Measurements from ENCODE around the genes ABI2 and PARD3B.

DNA sequence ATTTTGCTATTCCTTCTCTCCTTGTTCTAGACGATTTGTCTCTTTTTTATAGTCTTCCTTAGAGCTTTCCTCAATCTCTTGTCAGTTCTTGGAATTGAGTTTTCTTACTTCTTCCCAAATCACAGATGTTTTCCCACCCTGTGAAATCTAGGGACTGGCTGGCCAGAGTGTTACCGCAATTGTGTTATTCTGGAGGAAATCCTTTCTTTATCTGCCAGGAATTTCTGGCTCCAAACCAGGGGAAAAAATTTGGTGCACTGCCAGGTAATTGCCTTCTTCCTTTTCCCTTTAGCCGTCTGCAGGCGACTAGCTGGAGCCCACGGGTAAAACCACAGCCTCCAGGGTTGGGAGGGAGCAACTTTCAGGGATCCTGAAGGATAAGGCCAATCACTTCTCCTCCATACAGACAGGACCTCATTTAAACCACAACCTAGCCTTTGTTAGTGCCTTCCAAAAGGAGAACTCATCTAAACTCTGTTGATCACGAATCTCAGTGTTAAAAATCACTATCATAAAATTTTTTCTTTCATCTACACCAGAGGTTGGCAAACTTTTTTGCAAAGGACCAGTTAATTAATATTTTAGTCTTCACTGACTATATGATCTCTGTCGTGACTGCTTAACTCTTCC lies 51.9 kb downstream of the NOP58 start:
- PRO-cap, result no peak
- RAMPAGE, long total RNA, 4 experiments, result no peak in any of the 4 experiments

- PRO-cap, result no peak
- RAMPAGE, long total RNA, 4 experiments, result no peak in any of the 4 experiments
These were observed 78.7 kb upstream of the FAM117B start for GRCh38 chr2:202555925-202556687.

DNA sequence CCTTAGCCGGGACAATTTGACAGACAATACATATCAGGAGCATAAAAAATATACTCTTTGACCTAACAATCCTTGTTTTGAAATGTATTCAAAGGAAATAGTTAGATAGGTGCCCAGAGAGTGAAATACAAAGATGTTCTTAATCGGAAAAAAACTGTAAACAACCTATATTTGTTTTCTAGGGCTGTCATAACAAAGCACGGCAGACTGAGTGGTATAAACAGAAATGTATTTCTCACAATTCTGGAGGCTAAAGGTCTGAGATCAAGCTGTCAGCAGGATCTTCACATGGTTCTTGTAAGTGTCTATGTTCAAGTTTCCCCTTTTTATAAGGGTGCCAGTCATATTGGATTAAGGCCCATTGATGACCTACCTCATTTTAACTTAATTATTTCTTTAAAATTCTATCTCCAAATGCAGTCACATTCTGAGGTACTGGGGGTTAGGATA lies 34.6 kb upstream of the FAM117B start:
- PRO-cap, result no peak
- RAMPAGE, long total RNA, 4 experiments, result no peak in any of the 4 experiments

DNA sequence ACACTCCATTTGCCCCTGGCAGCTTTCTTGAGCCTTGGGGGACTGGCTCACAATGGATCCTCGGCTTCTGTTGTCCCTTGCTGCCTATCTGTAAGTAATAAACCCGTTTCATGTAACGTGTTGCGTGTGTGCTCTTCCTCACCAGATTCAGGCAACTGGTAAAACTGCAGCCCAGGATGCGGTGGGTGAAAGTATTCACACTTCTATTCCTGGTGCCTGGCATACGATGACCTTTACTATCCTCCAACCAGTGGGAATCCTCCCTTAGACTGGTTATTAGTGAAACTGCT lies 13.6 kb upstream of the ICA1L start:
- PRO-cap, result no peak
- RAMPAGE, long total RNA, 4 experiments, result no peak in any of the 4 experiments

DNA sequence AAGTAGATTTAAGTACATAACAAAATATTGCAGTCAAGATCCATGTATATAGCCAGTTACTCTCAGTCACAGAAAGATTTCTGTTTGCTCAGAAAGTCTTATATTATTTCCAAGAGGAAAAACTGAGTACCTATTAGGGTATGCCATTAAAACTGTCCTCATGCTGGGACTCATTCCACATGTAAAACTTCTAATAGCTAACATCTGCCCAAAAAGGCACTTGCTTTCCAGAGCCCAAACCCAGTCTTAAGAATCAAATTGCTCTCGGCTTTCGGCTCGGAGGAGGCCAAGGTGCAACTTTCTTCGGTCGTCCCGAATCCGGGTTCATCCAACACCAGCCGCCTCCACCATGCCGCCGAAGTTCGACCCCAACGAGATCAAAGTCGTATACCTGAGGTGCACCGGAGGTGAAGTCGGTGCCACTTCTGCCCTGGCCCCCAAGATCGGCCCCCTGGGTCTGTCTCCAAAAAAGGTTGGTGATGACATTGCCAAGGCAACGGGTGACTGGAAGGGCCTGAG lies 48.3 kb upstream of the CYP20A1 start:
- PRO-cap, result no peak
- RAMPAGE, long total RNA, 4 experiments, result no peak in any of the 4 experiments

DNA sequence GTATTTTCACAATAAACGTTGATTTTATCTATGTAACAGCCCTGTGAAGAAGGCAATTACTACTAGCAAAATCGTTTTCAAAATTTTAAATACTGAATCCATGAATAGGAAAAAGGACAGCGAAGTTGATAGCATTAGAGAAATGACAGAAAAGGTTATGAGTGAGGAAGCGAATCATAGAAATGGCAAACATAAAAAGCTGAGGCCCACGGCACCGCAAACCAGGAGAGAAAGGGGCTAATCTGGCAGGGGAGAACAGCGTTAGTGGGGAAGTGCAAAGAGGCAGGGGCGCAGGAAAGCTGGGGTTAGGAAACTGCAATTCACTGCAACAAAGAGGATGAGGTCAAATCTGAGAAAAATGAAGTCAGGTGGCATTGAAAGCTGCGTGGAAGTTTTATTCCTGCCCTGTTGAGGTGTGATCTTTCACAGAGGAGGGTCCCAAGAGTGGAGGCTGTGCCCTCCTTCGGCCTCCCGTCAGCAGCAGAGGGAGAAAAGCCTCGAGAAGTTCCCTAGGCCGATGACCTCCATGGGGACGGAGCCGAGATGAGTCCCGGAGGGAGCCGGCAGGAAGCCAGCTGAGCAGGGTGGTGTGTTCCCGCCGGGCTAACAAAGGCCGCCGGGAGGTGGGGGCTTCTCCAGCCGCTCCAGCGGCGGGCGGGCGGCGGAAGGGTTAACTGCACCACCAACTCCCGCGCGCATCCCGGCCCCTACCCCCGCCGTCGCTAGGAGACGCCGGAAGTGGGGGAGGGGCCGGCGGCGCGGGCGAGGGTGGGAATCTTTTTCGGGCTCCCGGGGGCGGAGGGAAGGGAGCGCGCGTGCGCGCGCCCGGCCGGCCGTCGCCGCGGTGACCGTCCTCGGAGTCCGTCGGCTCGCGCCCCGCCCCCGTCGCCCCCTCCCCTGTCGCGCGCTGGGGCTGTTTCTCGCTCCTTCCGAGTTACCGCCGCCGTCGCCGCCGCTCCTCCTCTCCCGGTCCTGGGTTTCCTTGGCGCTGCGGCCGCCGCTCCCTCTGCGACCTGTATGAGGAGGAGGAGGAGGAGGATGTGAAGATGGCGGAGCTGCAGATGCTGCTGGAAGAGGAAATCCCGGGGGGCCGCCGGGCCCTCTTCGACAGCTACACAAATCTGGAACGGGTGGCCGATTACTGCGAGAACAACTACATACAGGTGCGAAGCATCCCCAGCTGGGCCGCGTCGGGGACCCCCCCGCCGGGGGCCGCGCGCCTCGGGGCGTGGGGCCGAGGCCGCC lies at the start of gene ABI2:
ABI2 (plus strand) TSS at position 926 of the 1,245 bp plus-strand sequence.
- PRO-cap, result bidirectional peak, plus-strand start at position 792 of the sequence, minus-strand start at position 724 of the sequence
- RAMPAGE, long total RNA, 4 experiments, result start-site peak on the plus strand in 3 of 4 experiments, centred at positions 877 to 880 of the sequence, 183 to 300 reads per replicate

DNA sequence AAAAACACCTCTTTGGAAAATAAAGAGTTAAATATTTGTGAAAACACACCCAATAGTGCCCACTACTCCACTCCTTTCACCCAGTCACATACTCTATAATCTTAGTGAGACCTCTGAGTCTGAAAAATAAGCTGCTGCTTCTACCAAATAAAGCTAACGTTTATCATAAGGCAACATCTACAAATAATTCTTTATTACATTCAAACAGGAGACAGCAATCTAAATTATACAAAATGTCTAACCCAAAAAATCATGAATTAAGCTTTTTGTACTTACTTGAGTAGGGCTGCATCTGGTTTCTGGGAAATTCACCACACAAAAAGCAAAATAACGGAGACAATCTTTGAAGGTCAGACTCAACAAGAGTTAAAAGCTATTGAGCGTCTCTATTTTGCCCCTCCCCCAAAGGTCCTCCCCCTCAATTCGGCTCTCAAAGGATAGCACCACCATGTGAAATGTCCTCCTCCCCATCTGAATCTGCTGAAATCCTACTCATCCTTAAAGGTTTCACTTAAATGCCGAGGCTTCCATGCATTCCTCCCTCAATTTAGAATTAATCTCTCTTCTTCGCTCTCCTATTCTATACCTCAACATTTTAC lies 1.9 kb downstream of the RAPH1 start:
- PRO-cap, result no peak
- RAMPAGE, long total RNA, 4 experiments, result no peak in any of the 4 experiments

GRCh38 chr2:203719905-203720677 lies 13.7 kb downstream of the CD28 start:
- PRO-cap, result no peak
- RAMPAGE, long total RNA, 4 experiments, result no peak in any of the 4 experiments

- PRO-cap, result no peak
- RAMPAGE, long total RNA, 4 experiments, result no peak in any of the 4 experiments
These were observed 55.9 kb upstream of the CTLA4 start for GRCh38 chr2:203811296-203812384.

DNA sequence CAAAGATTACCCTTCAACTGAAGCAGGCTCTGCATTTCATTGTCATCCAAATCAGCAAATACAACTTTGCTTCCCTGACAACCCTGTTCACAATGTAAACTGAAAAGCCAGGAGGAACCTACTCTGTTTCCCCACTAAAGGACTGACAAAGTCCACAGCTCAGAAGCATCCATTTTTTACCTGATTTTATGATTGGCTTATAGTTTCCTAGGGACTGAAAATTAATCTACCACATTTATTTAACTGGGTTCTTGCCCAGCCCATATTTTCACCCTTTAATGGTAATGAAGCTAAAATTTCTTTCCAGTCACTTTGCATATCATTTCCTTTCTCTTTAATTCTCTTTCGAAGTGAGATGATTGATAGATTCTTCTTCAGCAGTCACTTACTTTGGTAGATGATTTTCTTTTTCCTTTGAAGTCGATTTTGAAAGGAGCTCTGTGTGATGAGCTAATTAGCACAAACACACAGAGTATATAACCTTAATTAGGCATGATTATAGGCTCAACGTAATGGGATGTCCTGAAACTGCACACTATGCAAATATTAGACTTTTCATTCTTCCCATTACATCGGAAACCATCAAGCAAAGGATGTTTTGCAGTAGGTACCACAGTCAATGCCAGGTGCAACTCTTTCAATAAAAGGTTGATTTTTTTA lies 6.5 kb upstream of the CTLA4 start:
- PRO-cap, result no peak
- RAMPAGE, long total RNA, 4 experiments, result no peak in any of the 4 experiments

DNA sequence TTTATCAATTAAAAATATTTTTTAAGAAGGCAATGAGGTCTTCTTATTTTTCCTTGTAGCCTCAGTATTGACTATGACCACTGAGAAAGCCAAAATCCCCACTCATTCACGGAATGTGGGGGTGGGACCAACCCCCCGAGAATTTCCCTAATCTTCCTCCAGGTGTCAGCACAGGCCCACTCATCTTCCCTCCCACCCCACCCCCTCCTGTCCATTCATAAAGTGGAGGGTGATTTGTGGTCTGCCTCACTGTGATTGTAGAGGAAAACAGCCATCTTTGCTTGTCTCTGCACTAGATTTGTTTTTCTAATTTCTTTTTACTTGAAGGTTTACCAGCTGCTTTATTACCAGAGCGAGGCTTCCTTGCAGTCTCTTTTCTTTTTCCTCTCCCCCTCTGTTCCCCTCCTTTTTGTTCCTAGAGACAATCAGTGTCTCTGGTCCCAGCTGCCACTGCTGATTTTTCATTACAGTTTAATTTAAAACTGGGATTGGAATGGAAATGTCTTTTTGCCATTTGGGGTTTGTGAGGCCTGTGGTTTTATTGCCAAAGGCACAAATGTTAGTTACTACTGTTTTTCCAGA lies 171.8 kb downstream of the ICOS start:
- PRO-cap, result no peak
- RAMPAGE, long total RNA, 4 experiments, result no peak in any of the 4 experiments

GRCh38 chr2:204257253-204257603 lies 288.0 kb upstream of the PARD3B start:
- PRO-cap, result no peak
- RAMPAGE, long total RNA, 4 experiments, result no peak in any of the 4 experiments

GRCh38 chr2:204453702-204454338 lies 91.5 kb upstream of the PARD3B start:
- PRO-cap, result unidirectional peak, plus-strand start at chr2:204454099
- RAMPAGE, long total RNA, 4 experiments, result no peak in any of the 4 experiments

DNA sequence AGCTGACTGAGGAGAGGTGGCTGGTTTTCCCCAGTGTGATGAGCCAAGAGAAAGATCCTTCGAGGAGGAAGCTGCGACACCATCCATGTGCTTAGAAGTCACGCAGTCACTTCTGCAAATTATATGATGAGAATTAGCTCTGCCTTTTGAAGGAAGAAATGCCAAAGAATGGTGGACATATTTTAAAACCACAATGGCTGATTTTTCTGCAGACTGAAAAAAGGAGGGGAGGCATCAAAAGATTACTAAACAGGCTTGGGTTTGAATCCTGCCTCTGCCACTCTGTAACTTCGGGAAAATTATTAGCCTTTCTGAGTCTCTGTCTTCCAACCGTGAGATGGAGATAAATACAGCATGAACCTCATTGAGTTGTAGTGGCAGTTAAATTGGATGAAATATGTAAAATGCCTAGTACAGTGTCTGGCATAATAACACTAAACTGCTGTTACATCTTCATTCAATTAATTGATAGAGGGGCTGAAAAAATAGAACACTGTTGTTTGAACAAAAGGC lies 36.7 kb upstream of the PARD3B start:
- PRO-cap, result no peak
- RAMPAGE, long total RNA, 4 experiments, result no peak in any of the 4 experiments

GRCh38 chr2:204545158-204545563 lies at the start of gene PARD3B:
Gene PARD3B (plus strand): TSS chr2:204545475.
- PRO-cap, result no peak
- RAMPAGE, long total RNA, 4 experiments, result no peak in any of the 4 experiments

DNA sequence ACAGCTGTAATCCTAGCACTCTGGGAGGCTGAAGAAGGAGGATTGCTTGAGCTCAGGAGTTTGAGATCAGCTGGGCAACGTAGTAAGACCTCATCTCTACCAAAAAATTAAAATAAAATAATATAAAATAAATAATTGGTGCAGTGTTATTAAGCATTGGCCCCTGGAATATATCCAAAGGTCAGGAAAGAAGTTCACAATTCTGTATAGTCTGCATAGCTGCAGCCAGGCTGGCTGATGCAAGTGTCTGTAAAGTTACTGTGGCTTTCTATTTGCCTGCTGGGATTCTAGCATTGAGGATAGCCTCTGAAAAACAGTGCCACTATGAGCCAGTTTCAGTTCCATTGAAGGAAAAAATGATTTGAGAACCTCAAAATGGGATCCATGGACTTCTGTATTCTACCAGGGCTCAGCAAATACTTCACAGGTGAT lies 208.5 kb downstream of the PARD3B start:
- PRO-cap, result no peak
- RAMPAGE, long total RNA, 4 experiments, result no peak in any of the 4 experiments

- PRO-cap, result no peak
- RAMPAGE, long total RNA, 4 experiments, result no peak in any of the 4 experiments
These were observed 426.0 kb downstream of the PARD3B start for GRCh38 chr2:204971084-204971864.

GRCh38 chr2:205090423-205091097 lies 545.3 kb downstream of the PARD3B start:
- PRO-cap, result no peak
- RAMPAGE, long total RNA, 4 experiments, result start-site peak on the plus strand in 1 of 4 experiments, at chr2:205090614-205090677 at its widest, 5 reads per replicate

- PRO-cap, result no peak
- RAMPAGE, long total RNA, 4 experiments, result no peak in any of the 4 experiments
These were observed 735 bp upstream of the NRP2 start for GRCh38 chr2:205681421-205682110.

GRCh38 chr2:205687242-205687793 lies 5.0 kb downstream of the NRP2 start:
- PRO-cap, result no peak
- RAMPAGE, long total RNA, 4 experiments, result no peak in any of the 4 experiments

Data from sigmoid colon (tissue), 4 donors.